ENCODE measurements around the gene SS18L1.

- PRO-cap = no peak
- RAMPAGE, long total RNA, 4 experiments = no peak in any of the 4 experiments
Observed at GRCh38 chr20:58448516-58449239, 59.6 kb downstream of the VAPB start.

DNA sequence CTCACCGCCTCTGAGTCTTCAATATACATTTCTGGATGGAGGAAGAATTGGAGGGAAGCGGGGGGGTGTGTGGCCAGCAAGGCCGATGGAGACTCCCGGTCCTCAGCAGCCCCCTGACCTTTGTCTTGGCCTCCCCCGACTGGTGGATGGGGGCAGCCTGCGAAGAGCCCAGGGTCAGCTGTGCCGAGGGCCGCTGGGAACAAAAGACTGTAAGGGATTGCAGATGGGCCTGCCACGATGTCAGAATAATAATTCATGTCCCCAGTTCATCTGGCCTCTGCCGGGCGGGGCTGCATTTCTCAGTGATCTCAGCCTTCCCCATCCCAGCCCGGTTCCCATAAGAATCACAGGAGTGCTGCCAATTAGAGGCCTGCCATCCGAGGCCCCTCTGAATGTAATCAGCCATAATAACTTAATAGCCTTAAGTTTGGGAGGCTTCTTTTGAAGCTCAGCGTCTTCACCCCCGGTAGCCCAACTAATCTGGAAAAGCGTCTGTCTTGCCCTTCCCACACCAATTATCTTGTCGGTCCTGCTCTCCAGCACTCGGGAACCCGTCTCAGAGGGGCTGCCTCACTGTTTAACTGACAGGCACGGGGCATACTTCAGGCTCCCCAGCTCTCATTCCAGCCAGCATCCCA is 54.1 kb upstream of the STX16 start:
- PRO-cap = no peak
- RAMPAGE, long total RNA, 4 experiments = no peak in any of the 4 experiments

- PRO-cap = no peak
- RAMPAGE, long total RNA, 4 experiments = no peak in any of the 4 experiments
Observed at GRCh38 chr20:58652924-58653235, 1.8 kb downstream of the STX16 start.

DNA sequence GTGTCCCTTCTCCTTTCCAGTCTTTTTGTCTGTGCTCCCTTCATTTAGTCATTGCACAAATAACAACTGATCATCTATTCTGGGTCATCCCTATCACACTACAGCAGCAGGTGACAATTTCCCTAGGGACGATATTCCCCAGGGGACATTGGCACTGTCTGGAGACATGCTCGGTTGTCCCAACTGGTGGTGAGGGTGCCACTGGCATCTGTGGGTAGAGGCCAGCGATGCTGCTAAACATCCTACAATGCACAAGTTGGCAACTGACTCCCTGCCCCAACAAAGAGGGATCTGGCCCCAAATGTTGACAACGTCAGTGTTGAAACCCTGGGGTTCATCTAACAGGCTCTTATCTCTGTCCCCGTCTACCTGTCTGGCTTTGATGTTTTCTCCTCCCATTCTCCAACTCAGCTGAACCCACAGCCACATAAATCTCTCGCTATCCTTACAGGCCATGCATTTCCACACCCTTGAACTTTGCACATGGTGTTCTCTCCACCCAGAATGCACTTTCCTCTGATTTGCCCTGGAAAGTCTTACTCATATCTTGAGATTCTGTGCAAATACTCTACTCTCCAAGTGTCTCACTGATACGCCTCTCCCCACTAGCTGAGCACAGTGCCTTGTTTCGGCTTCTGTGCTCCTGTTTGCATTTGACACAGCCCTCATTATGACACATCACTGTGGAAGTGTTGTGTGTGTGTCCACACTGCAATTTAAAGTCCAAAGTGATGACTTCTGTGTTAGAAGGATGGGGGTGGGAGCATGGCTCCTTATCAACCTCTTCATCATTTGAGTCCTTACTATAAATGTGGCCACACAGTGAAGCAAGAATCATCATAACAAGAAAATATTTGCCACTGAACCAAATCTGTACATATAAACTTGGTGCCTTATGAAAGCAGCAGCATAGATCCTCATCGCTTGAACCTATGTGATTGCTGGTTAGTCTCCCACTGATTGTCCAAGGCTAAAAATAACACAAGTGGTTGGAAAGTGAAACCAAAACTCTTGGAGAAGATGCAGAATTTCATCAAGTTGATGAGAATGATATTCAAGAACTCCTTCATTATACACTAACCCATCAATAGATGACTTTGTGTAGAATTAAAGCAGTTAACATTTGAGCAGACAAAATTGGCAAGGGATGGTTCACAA is 5.4 kb upstream of the PRELID3B start:
- PRO-cap = no peak
- RAMPAGE, long total RNA, 4 experiments = no peak in any of the 4 experiments

DNA sequence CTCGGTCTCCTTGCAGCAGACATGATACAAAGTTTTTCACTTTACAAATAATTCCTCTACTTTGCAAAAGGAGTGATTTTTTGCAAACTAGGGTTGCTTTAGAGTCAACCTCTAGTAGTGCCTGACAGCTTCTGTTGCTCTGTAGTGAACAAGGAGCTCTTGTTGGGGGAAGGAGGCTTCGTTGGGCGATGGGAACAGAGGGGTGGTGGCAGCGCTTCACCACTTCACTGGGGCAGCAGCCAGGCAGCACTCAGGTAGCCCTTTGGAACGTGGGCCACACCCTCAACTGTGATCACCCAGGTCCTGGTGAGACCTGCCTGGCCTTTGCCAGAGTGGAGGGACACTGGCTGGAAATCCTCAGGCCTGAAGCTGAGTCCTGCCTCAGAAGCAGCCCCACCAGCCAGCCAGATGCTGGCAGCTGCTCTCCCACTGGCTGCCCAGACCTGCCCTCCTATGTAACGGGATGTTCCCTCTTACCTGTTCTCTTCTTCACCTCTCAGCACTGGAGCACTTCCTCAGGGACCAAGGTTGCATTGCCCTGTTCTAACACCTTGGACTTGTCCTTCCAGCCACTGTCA is 10.4 kb upstream of the EDN3 start:
- PRO-cap = no peak
- RAMPAGE, long total RNA, 4 experiments = no peak in any of the 4 experiments

- PRO-cap = no peak
- RAMPAGE, long total RNA, 4 experiments = no peak in any of the 4 experiments
Observed at GRCh38 chr20:59577199-59577797, 27.0 kb upstream of the PHACTR3 start.

DNA sequence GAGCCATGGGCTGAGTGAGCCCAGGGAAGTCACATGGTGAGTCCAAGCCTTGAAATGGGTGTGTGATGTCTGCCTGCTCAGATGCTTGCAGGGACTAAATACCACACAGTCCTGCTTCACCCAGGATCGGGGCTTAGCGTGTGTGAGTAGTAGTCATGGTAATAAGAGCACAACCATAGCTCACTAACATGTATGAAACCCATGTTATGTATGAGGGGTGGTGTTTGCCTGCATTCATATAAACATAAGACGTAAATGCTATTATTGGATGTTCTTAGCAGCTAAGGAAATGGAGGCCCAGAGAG is 112.6 kb downstream of the SYCP2 start:
- PRO-cap = no peak
- RAMPAGE, long total RNA, 4 experiments = no peak in any of the 4 experiments

DNA sequence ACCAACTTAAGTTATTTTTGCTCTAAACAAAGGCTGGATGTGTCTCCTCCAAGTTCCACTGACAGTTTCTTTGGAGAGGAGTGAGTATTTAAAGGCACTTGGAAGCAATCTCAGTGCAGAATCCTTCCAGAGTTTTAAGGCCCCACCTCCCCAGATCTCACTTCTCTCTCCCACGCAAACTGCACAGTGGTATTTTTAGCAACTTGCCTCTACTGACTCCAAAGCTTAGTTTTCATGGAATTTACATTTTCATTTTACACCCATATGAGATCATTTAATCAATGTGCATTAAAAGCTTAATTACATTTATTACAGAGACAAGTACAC is 109.9 kb downstream of the SYCP2 start:
- PRO-cap = no peak
- RAMPAGE, long total RNA, 4 experiments = no peak in any of the 4 experiments

DNA sequence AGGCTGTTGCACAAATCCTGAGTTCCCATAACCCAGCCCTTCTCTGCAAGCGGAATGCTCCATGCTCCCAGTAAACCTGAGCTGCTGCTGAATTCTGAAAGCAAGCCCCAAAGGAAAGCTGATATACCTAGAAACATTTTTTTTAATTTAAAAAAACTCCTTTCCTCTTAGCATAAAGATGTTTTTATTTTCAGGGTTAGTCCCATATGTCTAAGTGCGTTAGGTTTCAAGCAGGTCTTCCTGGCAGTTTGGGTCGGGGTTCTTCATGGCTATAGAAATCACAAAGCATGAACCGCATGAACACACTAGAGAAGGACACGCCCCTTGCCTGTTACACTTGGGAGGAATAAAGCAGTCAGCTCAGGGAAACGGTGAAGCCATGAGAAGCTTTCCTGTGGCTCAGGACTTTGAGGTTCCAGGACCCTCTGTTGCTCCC is 96.8 kb downstream of the SYCP2 start:
- PRO-cap = no peak
- RAMPAGE, long total RNA, 4 experiments = no peak in any of the 4 experiments

DNA sequence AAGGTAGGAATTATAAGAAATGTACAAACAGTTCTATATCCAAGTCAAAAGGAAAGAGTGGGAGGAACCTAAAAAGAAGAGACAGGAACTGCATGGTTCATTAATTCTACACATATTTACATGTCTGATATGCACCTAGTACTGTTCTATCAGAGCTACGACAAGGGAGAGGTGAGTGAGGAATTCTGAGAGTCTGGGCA is 41.9 kb downstream of the SYCP2 start:
- PRO-cap = no peak
- RAMPAGE, long total RNA, 4 experiments = no peak in any of the 4 experiments

DNA sequence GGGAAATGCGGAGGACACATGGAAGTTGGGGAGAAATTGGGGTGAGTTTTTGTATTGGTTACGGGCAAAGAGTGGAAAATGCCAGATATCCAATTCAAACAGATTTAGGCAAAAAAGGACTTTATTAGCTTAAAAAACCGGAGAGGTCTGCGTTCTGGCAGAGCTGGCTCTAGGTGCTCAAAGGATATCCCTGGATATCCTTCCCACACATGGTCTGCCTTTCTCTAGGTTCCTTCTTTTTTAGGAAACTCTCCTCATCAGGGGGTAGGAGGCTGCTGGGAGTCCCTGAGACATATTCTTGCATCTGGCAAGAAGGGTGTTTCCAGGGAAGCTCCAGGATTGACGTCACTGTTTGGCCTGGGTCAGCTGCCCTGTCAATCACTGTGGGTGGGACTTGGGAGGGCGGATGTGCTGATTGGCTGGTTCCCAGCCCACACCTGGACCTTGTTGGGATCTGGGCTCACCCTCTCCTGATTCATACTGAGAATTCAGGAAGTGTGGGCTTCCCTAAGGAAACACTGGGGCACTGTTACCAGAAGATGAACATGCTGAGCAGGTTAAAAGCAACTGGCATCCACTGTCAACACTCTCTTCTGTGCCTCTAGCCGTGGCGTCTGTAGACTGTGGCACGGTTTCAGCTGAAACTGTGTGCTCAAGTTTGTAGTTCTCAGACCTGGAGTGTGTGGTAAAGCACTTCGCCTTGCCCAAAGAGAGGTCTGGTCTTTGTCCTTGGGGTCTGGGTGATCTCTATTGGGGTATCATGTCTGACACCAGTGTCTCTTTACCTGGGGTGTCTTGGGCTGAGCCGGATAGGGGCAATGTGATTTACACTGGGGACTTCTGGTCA is 36.4 kb downstream of the CDH26 start:
- PRO-cap = no peak
- RAMPAGE, long total RNA, 4 experiments = no peak in any of the 4 experiments

- PRO-cap = no peak
- RAMPAGE, long total RNA, 4 experiments = no peak in any of the 4 experiments
Observed at GRCh38 chr20:61437003-61438172, 185.3 kb downstream of the CDH4 start.

DNA sequence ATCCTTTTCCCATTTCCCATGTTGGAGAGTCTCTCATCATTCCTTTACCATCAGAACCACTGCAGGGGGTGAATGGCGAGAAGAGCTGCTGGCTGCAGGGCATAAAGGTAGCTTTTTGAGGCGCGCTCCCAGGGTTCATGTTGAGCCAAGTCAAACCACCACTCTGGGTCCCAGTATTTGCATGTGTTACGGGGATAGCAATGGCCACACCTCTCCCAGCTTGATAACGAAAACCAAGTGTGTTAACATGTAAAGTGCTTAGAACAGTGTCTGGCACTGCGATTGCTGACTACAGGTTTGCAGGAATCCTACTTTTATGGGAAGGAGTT is 396.5 kb downstream of the CDH4 start:
- PRO-cap = no peak
- RAMPAGE, long total RNA, 4 experiments = no peak in any of the 4 experiments

- PRO-cap = no peak
- RAMPAGE, long total RNA, 4 experiments = no peak in any of the 4 experiments
Observed at GRCh38 chr20:61998794-61999363, 66.8 kb downstream of the TAF4 start.

- PRO-cap = no peak
- RAMPAGE, long total RNA, 4 experiments = no peak in any of the 4 experiments
Observed at GRCh38 chr20:62104590-62105348, 17.5 kb upstream of the LSM14B start.

- PRO-cap = no peak
- RAMPAGE, long total RNA, 4 experiments = no peak in any of the 4 experiments
Observed at GRCh38 chr20:62117474-62118322, 4.6 kb upstream of the LSM14B start.

GRCh38 chr20:62121122-62121968 is 930 bp upstream of the LSM14B start:
- PRO-cap = unidirectional peak, minus-strand start at chr20:62121705
- RAMPAGE, long total RNA, 4 experiments = no peak in any of the 4 experiments

DNA sequence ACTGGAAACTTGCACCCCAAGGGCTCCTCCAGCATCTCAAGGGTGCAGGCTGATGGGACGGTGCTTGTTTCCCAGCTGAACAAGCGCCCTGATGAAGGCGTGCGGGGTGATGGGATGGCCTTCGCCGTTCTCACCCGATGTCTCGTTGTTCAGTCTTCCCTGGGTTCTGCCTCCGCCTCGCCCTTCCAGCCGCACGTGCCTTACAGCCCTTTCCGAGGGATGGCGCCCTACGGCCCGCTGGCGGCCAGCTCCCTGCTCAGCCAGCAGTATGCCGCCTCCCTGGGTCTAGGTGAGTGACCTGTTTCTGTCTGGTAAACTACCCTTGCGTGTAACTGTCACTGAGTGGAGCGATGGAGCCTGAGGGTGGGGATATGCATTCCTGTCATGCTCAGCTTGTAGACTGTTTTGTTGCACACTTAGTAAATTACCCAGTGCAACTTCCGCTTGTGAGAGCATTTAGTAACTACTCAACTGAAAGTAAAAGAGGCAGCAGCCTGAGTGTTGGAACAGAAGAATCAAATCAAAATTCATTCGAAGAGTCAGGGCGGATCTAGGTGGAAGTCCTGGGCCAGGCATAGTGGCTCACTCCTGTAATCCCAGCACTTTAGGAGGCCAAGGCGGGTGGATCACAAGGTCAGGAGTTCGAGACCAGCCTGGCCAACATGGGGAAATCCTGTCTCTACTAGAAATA is 4.0 kb downstream of the LSM14B start:
- PRO-cap = no peak
- RAMPAGE, long total RNA, 4 experiments = no peak in any of the 4 experiments

GRCh38 chr20:62137141-62137945 is 5.9 kb downstream of the PSMA7 start:
- PRO-cap = no peak
- RAMPAGE, long total RNA, 4 experiments = no peak in any of the 4 experiments

DNA sequence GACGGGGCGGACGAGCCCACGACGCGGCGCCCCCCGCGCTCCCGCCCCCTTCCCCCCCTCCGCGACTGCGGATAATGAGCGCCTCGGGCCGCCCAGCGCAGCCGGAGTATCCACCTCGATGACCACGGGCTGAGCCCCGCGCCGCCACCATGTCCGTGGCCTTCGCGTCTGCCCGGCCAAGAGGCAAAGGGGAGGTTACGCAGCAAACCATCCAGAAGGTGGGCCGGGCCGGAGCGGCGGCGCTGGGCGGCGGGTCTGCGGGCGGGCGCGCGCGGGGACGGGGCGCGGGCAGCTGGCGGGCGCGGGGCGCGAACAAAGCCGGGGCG is at the start of gene SS18L1:
TSS of gene SS18L1 (plus strand) at position 98 of the 326 bp plus-strand sequence.
- PRO-cap = bidirectional peak, plus-strand start at position 109 of the sequence, minus-strand start outside the sequence
- RAMPAGE, long total RNA, 4 experiments = start-site peak on the plus strand in 3 of 4 experiments, centred at positions 102 to 113 of the sequence, 52 to 104 reads per replicate

All from sigmoid colon (tissue), 4 donors.